Measurements from ENCODE around the gene DTHD1.

- RRBS: no CpG with 5 or more reads among the region's 13 CpGs
Measured at GRCh38 chr4:26694736-26695657, 111.1 kb downstream of the TBC1D19 start.

GRCh38 chr4:26787345-26788556 is 72.9 kb upstream of the STIM2 start:
- RRBS: no CpG with 5 or more reads among the region's 14 CpGs

GRCh38 chr4:26804840-26805187 is 55.8 kb upstream of the STIM2 start:
- RRBS: no CpG with 5 or more reads among the region's 10 CpGs

DNA sequence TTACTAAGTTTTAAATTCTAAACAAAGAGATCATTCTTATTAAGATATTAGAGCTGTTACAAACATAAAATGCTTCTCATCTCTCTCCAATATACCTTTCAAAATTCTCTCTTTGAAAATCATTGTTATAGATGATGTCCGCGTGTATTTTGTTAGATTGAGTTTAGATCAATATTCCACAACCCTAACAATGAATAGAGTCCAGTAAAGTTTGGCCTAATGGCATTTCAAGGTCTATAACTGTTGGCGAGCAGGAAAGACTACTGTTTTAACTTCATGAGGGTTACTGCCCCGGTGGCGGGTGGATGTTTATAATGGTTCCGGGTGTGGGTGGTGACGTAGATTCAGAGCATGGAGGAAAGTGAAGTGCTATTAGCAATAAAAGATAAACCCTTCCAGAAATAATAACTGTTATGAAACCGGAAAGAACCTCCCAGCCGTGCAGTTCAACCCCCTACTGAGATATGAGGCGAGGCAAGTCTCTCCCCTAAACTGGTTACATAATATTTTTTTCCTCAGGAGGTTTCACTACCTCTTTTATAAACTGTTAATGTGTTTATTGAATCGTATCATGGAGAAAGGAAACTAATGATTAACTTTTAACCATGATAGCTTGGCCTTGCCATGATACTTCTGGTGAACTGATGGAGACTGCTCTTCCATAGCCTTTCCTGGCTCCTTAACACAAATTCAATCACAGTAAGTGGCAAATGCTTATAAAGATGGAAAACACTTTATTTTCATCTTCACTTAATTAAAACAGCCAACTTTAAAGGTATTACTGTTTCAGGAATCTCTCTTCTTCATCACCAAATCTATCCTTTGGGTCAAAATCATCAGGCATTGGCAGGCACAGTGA is 33.9 kb upstream of the STIM2 start:
- RRBS: 62% methylated on average over 2 of the region's 11 CpGs

- RRBS: under 1% methylated on average over 26 of the region's 80 CpGs
Measured at GRCh38 chr4:26857139-26858446, 3.0 kb upstream of the STIM2 start.

- RRBS: no CpG with 5 or more reads among the region's 3 CpGs
Measured at GRCh38 chr4:26867627-26868471, 7.2 kb downstream of the STIM2 start.

GRCh38 chr4:26869633-26870165 is 9.1 kb downstream of the STIM2 start:
- RRBS: no CpG with 5 or more reads among the region's 6 CpGs

- RRBS: no CpG with 5 or more reads among the region's 9 CpGs
Measured at GRCh38 chr4:26872846-26873787, 12.5 kb downstream of the STIM2 start.

GRCh38 chr4:30031958-30032283 is 688.2 kb upstream of the PCDH7 start:
- RRBS: no CpG with 5 or more reads among the region's 1 CpG

- RRBS: no CpG with 5 or more reads among the region's 1 CpG
Measured at GRCh38 chr4:31021408-31021628, 301.1 kb downstream of the PCDH7 start.

DNA sequence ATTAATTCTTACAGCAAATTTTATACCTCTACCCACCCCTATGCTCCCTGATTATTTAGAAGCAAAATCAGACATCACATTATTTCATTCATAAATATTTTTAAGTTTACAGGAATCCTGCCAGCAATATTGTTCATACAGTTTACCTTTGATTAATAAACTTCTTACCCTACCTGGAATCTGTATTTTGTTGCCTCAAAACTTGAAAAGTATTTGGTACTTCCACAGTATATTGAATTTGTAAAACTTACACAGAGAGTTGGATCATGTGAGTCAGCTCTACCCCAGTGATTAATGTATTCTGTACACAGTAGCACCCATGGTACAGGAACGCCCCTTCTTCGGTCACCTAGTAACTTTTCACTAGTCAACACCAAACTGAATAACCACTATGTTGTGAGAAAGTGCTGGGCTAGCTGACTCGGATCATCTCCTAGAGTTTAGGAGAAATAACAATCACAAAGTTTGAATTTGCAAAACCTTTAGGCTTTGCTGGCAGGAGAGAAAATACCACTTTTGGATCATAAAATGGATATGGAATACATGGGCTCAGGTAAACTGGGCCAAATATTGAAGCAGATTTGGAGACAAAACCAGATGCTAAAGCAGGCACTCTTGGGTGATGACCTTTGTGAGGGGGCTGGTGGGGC is at the start of gene DTHD1:
Gene DTHD1 (plus strand): TSS at position 386 of the 650 bp plus-strand sequence.
- RRBS: no CpG with 5 or more reads among the region's 3 CpGs

- RRBS: no CpG with 5 or more reads among the region's 7 CpGs
Measured at GRCh38 chr4:36322723-36323474, 41.5 kb downstream of the DTHD1 start.

- RRBS: no CpG with 5 or more reads among the region's 8 CpGs
Measured at GRCh38 chr4:37441684-37442126, 12.0 kb upstream of the C4orf19 start.

GRCh38 chr4:37595770-37596112 is 90.4 kb downstream of the RELL1 start:
- RRBS: no CpG with 5 or more reads among the region's 9 CpGs

DNA sequence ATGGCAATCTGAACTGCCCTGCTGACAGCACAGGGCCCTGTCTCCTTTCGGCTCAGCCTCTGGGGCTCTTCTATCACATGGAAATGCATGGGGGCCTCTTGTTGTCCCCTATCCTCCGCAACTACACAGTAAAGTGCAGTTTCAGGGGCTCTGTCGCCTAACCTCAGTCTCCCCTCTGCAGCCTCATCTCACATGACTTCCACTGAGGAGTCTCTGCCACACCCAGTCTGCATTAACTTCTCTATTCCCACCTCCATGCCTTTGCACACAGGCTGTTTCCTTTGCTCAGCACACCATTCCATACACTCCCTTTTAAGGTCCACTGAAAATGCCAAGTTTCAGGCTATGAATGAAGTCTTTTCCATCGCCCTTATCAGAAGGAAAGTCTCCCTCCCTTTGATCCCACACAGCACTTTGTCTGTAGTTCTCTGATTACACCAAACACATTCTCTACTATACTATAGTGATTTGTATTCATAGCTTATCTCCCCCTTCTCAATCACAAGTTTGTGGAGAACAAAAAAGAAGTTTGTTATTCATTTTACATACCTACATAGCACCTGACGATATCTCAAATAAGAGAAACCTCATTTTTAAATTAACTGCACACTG is 12.4 kb downstream of the RELL1 start:
- RRBS: no CpG with 5 or more reads among the region's 5 CpGs

DNA sequence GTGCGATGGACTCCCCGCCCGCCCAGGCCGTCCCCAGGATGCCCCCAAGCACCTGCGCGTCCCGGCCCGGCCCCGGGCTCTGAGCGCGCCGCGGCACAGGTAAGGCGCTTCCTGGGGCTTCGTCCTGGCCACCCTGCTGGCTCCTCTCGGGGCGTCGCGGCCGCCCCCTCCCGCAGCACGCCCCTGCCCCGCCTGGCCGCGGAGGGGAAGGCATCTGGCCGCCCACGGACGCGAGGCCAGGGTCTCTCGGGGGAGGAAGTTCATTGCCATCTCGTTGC is 305 bp downstream of the TBC1D1 start:
- RRBS: 2% methylated on average over 7 of the region's 31 CpGs

- RRBS: no CpG with 5 or more reads among the region's 1 CpG
Measured at GRCh38 chr4:38005373-38005673, 45.1 kb downstream of the PTTG2 start.

GRCh38 chr4:38075313-38076099 is 115.3 kb downstream of the PTTG2 start:
- RRBS: no CpG with 5 or more reads among the region's 7 CpGs

- RRBS: no CpG with 5 or more reads among the region's 5 CpGs
Measured at GRCh38 chr4:38086431-38086832, 126.2 kb downstream of the PTTG2 start.

GRCh38 chr4:38154526-38155333 is 194.5 kb downstream of the PTTG2 start:
- RRBS: 8% methylated on average over 3 of the region's 12 CpGs

Data from aortic smooth muscle cell (primary cell).